ENCODE results near the genes SSNA1, NELFB and ENTPD8.

GRCh38 chr9:136728457-136729091, 14.2 kb downstream of the LCN10 start:
- PRO-cap, result no peak

GRCh38 chr9:136765713-136766091, 1.4 kb upstream of the LCN15 start:
- PRO-cap, result no peak

DNA sequence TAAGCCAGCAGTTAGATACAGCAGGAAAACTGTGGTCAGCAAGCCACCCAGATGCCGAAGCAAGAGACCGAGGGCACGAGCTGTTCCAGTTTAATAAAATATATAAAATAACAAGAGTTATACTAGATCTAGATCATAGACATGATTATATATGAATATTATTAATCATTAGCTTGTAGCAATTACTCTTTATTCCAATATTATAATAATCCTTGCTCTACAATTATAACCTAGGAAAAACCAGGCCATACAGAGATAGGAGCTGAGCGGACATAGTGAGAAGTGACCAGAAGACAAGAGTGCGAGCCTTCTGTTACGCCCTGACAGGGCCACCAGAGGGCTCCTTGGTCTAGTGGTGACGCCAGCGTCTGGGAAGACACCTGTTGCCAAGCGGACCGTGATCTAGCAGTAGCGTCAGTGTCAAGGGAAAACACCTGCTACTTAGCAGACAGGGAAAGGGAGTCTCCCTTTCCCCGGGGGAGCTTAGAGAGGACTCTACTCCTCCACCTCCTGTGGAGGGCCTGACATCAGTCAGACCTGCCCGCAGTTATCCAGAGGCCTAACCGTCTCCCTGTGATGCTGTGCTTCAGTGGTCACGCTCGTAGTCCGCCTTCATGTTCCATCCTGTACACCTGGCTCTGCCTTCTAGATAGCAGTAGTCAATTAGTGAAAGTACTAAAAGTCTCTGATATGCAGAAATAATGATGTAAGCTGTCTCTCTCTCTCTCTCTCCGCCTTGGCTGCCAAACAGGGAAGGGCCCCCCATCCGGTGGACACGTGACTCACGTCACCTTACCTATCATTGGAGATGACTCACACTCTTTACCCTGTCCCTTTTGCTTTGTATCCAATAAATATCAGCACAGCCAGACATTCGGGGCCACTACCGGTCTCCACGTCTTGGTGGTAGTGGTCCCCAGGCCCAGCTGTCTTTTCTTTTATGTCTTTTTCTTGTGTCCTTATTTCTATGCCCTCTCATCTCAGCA, 2.2 kb upstream of the LCN15 start:
- PRO-cap, result no peak

- PRO-cap, result no peak
These were observed 15.5 kb downstream of the RABL6 start for GRCh38 chr9:136823220-136823745.

DNA sequence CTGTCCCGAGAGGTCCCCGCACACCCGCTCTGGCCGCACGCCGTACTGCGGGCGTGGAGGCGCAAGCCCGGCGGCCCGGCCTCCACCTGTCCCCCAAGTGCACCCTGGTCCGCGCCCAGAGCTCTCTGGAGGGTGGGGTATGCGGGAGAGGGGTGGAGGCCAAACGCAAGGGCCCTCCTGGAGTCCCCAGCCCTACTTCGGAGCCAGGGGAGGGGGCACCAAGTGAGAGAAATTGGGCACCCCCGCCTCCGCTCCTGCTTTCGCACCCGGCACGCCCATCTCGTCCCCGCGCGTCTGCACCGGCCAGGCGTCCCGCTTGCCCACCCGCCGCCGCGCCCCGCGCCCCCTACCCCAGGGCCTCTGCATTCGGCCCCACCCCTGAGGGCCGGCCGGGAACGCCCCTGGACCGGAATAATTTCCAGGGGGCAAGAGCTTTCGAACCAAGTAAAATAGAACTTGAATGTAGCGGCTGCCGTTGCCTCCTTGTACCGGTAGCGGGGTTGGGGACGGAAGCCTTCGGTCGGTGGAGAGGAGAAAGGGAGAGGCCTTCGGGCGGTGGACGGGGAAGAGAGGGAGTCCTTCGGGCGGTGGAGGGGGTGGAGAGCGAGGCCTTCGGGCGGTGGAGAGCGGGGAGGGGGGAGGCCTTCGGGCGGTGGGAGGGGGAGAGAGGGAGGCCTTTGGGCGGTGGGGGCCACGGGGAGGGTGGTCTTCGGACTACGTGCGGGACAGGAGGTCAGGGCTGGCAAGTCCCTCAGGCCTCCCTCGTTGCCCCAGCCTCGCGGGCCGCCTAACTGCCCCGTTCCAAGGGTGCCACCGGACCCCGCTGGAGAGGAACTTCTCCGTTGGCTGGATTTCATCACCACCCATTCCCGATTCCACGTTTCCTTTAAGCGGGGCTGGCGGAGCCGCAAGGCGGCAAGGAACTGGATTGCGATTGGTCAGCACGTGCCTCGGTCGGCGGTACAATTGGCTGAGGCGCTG, 582 bp upstream of the PHPT1 start:
- PRO-cap, result bidirectional peak, plus-strand start at position 381 of the sequence, minus-strand start at position 322 of the sequence; bidirectional peak, plus-strand start outside the sequence, minus-strand start at position 874 of the sequence

DNA sequence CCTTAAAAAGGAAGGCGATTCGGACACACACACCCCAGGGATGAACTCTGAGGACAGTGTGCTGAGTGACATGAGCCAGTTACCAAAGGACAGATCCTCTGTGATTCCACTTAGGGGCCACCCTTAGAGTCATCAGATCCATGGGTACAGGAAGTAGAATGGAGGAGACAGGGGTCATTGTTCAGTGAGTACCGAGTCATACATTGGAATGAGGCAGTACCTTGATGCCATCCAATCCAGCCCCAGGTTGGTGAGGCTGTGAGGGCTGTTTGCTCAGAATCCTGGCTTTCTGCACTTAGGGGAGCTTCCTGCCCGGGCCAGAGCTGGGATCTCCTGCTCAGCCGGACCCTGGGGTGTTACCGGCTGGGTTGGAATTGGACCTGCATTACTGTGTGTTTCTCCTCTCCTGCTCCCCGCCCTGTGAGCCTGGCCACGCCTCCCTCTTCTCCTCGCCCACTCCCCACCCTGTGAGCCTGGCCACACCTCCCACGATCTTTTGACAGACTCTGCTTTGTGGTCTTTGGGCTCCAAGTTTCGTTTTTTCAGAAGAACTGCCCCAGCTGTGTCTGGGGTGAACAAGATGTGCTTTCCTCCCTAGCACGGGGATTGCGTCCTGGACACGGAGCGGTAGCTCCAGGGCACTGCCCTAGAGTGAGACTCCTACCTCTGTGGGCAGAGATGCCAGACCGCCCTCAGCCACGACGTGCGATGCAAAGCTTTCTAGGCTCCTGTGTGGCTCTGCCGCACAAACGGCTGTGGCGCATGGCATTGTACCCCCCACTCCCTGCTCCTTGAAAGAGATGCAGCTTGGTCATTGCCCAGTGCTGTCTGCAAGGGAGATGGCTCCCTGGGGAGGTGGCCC, 15.3 kb downstream of the TRAF2 start:
- PRO-cap, result bidirectional peak, plus-strand start at position 482 of the sequence, minus-strand start at position 390 of the sequence

- PRO-cap, result no peak
These were observed 2.9 kb downstream of the C8G start for GRCh38 chr9:136947866-136948422.

DNA sequence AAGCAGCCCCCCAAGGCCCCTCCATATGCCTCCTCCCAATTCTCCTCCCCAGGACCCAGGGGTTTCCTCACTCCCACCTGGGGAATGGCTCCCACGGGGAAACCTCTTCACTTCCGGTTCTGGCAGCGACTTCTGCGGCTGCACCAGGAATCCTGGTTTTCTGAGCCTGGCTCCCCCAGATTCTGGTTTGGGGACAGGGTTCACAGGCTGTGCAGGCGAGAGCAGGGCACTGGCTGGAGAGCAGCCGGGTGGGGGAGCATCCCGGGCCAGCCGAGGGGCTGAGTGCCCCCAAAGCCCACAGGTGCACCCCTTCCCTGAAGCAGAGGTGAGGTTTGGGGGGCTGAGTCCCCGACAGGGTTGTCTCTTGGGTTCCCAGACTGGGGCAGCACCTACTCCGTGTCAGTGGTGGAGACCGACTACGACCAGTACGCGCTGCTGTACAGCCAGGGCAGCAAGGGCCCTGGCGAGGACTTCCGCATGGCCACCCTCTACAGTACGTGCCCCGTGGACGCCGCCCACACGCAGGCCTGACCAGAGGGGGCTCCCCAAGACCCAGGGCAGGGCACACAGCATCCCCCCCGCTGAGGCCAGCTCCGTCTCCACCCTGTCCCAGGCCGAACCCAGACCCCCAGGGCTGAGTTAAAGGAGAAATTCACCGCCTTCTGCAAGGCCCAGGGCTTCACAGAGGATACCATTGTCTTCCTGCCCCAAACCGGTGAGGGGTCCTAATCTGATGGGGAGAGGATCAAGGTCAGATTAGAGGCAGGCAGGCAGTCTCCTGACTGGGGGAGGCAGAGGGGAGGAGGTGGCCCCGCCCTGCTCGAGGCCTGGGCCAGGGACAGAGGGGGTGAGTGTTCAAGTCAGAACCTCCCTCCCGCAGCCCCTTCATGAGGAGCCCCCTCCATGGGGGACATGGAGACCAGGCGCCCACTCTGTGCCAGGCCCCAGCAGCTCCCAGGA, 2.5 kb downstream of the PTGDS start:
- PRO-cap, result no peak

DNA sequence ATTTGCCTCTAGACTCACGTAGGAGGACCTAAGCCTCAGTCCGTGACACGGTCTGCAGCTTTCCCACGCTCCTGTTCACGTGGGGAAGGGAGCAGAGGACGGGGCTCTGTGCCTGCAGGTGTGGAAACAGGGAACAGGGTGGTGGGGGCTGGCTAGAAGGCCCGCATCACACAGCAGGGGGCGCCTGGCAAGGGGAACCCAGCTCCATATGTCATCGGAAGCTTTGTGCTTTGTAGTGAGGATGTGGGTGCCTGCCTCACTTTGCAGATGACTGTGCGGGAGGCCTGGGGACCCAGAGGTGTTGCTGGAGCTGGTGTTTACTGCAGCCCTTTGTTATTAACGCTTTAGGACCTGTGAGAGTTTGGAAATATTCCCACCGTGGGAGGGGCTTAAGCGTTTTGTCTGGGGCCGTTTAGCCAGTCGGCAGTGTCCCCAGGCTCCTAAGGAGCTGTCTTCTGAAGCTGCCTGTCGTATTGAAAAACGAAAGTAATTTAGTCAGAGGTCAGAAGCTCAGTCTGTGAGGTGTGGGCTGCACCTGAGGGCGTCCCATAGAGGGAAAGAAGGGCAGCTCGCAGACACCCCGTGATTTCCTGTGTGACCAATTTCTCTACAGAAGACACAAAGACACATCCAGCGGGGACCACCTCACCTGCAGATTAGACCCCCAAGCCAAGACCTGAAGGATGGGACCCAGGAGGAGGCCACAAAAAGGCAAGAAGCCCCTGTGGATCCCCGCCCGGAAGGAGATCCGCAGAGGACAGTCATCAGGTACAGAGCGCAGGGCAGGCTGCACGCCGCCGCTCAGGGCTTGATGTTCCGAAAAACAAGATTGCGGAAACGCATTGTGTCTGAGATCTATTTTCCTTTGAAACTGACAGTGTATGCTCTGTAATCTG, 9.1 kb downstream of the MAN1B1 start:
- PRO-cap, result no peak

DNA sequence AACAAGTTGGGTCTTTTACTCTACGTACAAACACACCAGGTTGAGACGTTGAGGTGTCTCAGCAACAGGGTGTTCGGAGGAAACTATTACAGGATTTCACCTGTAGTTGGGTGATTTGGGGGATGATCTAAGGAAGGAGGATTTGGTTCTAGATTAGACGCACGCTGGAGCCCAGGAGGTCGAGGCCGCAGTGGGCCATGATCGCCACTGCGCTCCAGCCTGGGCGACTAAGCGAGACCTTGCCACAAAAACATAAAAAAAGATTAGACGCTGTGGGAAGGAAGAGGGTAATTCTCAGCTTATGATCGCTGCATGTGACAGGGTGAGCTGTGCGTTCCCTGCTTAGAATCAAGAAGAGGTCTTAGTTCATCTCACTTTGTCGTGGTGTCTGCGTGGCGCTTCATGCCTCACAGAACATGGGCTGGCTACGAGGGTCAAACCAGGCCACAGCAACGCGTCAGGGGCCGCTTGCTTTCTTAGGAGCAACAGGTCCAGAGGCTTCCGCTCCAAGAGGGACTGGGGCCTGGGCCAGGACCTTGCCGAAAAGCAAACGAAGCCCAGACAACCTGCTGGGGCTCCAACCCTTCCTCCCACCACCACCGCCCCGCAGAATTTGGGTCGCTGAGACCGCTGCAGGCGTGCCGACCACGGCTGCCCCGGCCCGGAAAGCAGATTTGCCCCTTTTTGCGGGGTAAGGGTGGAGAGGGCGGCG, 10.1 kb upstream of the GRIN1 start:
- PRO-cap, result unidirectional peak, plus-strand start at position 374 of the sequence

DNA sequence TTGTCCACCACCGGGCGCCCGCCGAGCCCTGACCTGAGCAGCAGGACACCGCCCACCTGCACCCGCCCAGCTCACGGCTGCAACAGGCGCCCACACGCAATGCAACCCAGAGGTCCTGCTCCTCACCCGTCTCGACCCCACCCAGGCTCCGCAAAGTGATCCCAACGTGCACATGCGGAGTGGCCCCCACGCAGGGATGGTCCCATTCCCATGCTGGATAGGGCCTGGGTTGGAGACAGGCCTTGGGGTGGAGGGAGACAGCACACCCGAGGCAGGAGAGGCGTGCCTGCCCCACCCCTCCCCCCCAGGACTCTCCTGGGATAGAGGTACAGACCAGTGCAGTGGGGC, 345 bp upstream of the LRRC26 start:
- PRO-cap, result no peak

DNA sequence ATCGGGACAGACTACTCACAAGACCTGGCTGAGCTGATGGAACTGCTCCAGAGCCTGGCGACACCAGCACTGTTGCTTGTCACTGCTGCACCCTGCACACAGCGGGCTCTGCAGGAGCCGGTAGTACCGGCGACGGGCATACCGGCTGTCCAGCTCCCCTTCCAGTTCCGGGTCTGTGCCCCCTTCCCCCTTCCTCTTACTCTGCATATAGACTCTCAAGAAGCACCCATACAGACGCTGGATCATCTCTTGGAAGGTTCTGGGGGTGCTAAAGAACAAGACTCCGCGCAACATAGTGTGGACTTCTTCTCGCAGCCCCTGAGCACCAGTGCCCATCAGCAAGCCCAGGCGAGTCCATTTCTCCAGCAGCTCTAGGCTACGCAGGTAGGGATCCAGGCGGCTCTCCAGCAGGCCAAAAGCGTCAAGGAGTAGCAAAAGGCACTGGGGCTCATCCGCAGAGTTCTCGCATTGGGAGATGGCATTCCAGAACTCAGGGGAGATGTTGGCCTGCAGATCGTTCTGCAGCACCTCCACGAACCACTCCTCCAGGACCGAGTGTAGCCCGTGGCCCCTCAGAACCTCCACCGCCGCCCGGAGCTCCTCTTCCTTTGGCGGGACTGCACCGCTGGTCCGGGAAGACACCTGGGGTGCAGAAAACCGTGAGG, 766 bp downstream of the ANAPC2 start:
- PRO-cap, result no peak

DNA sequence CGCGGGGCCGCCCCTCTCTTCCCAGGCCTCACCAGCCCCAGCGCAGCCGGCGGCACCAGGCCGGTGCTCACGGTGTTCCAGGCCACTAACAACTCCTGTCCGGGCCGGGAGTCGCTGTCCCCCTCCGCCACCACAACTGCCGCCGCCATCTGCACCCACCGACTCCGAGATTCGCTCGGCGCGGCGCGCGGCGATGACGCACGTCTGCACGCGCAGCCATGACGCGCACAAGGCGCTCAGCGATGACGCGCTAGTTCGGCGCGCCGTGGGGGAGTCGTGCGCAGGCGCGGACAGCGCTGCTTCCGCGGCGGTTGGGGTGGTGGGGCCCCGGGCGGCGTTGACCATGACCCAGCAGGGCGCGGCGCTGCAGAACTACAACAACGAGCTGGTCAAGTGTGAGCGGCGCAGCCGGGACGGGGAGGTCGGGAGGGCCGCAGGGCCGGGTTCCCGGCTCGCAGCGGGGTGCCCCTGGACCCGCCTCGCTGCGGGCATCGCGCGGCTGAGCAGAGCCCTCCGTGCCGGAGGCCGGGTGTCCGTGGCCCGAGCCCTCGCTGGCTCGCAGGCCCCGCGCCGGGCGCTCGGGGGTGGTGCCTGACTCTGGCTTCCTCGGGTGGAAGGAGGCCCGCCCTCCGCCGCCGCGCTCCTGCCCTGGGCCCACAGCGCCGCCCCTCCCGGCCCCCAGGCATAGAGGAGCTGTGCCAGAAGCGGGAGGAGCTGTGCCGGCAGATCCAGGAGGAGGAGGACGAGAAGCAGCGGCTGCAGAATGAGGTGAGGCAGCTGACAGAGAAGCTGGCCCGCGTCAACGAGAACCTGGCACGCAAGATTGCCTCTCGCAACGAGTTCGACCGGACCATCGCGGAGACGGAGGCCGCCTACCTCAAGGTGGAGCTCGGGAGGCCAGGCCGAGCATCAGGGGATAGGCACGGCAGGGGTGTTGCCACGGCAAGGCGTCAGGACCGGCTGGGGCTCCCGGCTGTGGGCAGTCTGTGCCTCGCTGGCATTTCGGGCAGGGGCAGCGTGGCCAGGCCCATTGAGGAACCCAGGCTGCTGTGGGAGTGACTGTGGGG, at the start of gene SSNA1:
SSNA1 (plus strand) TSS at position 293 of the 1,067 bp plus-strand sequence.
- PRO-cap, result bidirectional peak, plus-strand start at position 293 of the sequence, minus-strand start at position 177 of the sequence; bidirectional peak, plus-strand start at position 725 of the sequence, minus-strand start at position 580 of the sequence

GRCh38 chr9:137218654-137219273, 1.5 kb downstream of the ENSG00000284976 start:
- PRO-cap, result no peak

- PRO-cap, result no peak
These were observed 4.7 kb upstream of the TUBB4B start for GRCh38 chr9:137236056-137237124.

DNA sequence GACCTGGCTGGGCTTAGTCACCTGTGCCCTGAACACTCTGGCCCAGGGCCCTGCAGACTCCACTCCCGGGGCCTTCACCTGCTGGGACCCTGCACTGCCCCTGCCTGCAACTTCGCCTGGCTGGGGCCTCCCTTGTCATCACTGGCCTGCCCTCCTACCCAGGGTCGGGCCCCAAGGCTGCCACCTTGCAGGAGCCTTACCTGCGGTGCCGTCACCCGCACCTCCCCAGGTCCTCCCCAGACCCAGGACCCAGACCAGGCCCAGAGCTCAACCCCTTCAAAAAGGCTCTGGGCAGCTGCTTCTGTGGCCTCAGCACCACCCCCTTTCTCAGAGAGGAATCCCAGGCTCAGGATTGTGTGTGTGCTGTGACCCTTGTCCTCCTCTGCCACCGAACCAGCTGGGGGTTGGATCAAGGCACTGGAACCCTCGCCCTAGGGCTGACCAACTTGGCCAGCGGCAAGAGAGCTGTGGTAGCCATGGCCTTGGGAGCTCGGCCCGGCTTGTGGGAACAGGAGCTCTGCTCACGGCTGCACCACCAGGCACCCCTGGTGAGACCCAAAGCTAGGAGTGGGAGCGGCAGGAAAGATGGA, 1.1 kb upstream of the NELFB start:
- PRO-cap, result no peak

DNA sequence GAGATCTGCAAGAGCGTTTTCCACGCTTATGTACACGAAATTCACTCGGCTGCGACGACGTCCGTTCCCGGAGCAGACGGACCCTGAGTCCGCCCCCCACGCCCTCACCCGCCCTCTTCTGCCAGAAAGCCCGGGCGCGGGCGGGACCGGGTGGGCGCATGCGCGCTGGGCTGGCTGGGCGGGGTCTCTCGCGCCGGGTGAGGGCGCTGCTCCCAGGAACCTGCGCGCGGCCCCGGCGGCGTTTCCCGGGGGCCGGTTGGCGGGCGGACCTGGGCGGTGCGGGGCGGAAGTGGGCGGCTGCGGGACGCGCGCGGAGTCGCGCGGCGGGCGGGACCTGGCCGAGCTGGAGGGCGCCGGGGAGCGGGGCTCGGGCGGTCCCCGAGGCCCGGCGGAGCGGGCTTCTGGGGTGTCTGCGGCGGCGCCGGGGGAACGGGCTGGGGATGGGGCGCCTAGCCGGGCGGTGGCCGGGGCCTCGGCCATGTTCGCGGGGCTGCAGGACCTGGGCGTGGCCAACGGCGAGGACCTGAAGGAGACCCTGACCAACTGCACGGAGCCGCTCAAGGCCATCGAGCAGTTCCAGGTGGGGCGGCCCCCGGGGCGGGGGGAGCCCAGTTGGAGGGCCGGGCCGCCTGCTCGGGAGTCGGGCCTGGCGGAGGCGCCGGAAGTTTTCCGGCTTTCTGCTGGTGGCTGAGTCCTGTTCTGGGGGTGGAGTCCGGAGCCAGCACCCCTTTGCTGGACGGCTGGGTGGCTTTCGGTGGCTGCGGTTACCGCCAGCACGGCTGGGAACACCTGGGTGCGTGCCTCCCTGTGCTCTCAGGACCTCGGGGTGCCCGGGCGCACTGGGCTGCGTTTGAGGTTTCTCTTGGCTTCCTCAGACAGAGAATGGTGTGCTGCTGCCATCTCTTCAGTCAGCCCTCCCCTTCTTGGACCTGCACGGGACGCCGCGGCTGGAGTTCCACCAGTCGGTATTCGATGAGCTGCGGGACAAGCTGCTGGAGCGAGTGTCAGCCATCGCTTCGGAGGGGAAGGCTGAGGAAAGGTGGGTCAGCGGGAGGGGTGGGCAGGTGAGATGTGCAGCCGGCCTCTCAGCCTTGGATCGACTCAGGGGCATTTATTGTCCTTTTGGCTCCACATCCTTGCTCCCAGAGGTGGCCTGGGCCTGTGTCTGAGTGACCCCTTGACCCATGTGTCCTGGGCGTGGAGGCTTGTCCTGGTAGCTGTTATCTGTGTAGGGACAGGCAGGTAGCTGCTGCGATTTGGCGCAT, at the start of gene NELFB:
NELFB (plus strand) TSS at position 296 of the 1,265 bp plus-strand sequence.
- PRO-cap, result bidirectional peak, plus-strand start at position 296 of the sequence, minus-strand start at position 116 of the sequence

GRCh38 chr9:137417152-137418031, 5.6 kb downstream of the EXD3 start:
- PRO-cap, result no peak

DNA sequence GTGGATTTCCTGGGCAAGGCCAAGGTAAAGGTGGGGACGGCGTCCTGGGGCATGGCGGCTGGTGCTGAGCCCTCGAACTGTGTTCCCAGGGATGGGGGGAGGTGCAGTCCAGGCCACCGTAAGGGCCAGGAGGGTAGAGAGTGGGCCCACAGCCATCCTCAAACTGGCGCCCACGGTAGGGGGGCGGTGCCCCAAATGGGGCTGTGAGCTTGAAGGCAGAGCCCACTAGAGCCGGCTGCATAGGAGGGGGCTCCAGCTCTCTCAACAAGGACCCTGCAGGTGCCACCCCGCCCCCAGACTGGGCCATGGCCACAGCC, 6.1 kb downstream of the NOXA1 start:
- PRO-cap, result no peak

DNA sequence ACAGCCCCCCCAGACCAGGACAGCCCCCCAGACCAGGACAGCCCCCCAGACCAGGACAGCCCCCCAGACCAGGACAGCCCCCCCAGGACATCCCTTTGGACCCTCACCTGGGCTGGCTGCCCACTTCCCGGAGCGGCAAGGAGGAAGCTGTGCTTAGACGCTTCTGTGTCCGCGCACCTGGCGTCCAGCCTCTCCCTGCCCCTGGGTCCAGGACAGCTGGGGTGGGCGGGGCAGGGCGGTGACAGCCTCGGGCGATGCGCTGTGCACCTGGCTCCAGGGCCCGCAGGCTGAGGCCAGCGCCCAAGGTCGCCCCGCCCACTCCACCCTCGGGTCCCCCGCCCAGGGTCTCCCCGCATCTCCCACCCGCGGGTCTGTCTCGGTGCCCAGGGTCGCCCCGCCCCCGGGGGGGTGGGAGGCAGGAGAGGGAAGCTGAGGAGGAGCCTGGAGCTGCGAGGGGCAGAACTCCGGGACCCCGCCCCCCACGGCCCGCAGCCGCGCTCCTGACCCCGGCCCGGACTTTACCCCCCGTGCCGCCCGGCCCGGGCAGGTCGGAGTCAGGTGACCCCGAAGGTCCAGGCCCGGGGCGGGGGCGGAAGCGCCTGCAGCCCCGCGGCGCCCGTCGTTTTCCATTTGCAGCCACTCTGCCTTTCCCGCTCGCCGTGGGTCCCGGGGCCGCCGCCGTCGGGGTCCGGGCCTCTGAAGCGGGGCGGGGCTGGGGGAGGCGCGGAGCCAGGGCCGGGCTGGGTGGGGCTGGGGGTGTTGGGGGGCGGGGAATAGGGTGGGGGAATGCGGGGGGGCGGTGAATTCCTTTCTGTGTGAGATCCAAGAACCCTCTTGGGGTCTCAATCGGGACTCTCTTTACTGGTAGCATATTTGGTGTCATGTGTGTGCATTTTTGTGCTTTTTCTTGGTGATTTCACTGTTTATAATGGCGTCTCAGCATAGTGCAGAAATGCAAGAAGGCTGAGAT, at the start of gene ENTPD8:
ENTPD8 (minus strand) TSS at position 179 of the 970 bp plus-strand sequence.
- PRO-cap, result bidirectional peak, plus-strand start at position 303 of the sequence, minus-strand start at position 179 of the sequence; unidirectional peak, minus-strand start at position 698 of the sequence

Data from Metastatic Lung Carcinoma in the Adrenal Gland (tissue), 1 donor.